Foreskin fibroblast (primary cell): ENCODE results near the gene KHDC1L.

DNA sequence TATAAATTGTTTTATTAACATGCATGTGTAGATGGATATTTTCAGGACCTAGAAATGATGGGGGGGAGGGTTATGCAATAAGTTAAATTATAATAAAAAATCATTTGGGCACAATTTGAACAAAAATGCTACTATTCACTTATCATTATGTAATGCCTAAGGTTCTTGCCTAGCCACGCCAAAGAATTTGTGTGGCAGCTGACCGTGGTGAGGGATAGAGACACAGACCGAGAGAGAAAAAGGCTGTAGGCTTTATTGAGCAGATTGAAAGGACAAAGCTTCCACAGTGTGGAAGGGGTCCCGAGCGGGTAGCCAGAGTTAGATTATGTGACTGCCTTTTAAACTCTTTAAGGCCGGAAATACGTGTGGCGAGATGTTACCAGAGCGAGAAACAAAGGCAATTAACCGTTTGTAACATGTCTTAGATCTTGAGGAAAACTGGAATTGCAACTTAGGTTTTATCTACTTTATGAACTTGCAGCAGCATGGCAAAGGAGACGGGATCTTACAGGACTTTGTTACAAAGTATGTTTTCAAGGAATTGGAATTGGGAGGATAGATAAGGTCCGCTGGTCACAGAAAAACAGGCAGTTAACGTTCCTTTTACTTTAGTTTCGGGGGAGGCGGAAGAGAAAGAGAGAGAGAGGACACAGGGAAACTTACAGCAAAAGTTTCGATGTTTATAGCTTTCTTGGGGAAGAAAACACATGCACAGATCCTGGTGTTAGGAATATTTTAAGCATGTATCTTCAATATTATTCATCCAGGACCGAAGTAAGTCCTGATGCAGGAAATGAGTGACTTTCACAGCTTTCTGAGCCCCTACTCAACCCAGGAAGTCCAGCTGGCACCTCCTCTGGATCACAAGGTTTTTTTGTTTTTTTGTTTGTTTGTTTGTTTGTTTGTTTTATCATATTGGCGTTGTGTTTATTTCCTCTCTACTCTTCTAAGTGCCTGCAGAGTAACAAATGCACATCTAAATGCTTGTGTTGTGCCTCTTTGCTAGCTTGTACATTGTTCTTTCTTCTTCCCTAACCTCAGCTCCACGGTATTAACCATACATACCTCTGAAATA is 594.7 kb upstream of the ADGRB3 start:
- RRBS = no CpG with 5 or more reads among the region's 19 CpGs

DNA sequence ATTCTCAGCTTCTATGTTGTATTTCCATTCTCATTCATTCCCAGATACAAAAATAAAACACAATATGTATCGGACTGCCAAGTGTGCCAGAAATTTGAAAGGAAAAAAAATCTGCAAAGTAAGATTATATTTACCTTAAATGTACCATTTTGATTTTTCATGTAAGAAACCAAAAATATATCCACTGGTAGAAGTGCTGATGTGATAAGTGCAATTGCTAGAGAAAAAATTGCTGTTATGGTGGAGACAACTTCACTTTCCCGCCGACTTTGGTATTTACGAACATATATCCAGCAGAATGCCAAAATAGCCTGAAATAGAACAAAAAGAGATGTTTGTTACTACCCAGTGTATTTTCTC is 6.7 kb downstream of the LMBRD1 start:
- RRBS = no CpG with 5 or more reads among the region's 4 CpGs

- RRBS = 2% methylated on average over 41 of the region's 91 CpGs
Observed at GRCh38 chr6:69866745-69868013, 823 bp downstream of the COL19A1 start.

DNA sequence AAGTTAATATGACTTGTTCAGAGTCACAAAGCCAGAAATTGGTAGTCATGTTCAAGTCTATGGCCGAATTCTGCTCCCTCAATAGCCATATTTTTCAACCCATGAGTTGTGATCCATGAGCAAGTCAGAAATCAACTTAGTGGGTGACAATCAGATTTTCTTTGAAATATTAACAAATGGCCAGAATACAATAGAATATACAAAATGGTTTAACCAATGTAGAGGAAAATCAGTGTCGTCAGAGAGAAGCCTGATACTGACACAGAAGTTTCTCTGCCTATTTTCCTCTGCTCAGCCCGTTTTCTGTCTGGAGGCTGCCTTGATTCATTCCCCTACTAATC is 217.9 kb downstream of the COL19A1 start:
- RRBS = no CpG with 5 or more reads among the region's 3 CpGs

DNA sequence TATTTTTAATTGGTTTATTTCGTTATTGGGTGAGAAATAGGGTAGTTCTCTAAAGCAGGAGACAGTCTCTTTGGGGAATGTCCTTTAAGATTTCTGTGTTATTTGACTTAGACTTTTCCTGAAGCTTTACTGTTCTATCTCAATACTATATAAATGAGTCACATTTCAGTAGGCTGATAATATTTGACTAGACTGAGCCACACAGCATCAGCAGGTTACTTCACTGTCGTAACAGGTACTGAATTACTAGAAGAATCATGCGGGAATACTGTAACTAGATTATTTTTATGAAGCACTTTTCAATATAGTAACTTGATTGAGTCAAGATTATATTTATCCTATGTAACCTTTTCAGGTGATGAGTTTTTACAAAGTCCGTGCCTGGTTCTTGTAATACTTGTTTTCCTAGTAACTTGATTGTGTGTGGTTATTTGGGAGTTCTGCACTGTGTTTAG is 1.5 kb downstream of the SMAP1 start:
- RRBS = no CpG with 5 or more reads among the region's 4 CpGs

DNA sequence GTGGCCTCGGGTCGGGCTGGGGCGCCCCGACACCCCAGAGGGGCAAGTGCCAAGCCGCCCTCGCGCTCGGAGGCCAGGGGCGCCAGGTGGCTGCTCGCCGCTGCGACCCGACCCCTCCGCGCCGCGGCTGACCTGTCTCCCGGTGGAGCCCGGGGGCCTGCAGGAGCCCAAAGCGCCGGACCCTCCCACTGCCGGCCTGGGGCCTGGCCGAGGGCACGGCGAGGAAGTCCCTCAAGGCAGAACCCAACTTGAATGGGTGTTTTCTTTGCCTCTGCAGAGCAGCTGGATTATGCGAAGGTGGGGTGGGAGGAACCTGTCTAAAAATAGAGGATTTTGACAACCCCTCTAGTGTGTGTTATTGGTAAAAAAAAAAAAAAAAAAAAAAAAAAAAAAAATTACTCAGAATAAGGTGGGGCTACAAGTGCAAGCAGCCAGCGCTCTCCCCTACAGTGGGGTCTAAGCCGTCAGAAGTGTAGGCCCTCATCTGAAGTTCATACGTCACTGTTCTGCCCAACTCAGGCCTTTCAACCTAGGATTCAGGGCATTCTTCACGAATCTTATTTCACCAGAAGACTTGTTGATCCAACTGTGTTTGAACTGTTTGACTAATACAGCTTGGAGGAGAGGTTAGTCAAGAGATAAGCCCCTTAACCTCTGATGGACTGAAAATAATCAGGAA is 714 bp downstream of the OGFRL1 start:
- RRBS = no CpG with 5 or more reads among the region's 30 CpGs

- RRBS = no CpG with 5 or more reads among the region's 5 CpGs
Observed at GRCh38 chr6:71367591-71368296, 79.1 kb downstream of the OGFRL1 start.

- RRBS = no CpG with 5 or more reads among the region's 1 CpG
Observed at GRCh38 chr6:71375559-71376249, 87.1 kb downstream of the OGFRL1 start.

- RRBS = no CpG with 5 or more reads among the region's 4 CpGs
Observed at GRCh38 chr6:71407364-71408185, 119.0 kb downstream of the OGFRL1 start.

- RRBS = 4% methylated on average over 36 of the region's 105 CpGs
Observed at GRCh38 chr6:72182117-72183477, 296.2 kb downstream of the RIMS1 start.

- RRBS = no CpG with 5 or more reads among the region's 6 CpGs
Observed at GRCh38 chr6:72313438-72313801, 308.4 kb upstream of the KCNQ5 start.

DNA sequence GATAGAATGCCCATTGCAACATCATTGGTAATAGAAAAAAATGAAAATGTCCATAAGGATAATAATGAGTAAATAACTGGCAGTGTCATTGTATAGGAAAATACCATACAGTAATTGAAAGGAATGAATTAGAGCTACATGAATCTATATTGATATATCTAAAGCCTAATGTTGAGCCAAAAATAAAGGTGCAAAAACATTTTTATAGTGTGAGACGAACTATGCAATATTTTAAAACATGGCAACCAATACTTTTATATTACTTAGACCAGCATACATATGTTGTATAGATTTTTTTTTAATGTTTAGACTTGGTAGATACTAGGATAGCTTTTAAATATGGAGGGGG is 26.4 kb downstream of the KCNQ5 start:
- RRBS = no CpG with 5 or more reads among the region's 1 CpG

- RRBS = no CpG with 5 or more reads among the region's 8 CpGs
Observed at GRCh38 chr6:73225283-73225700, at the start of gene KHDC1L. Gene KHDC1L, minus strand, starts transcription at chr6:73225496.

GRCh38 chr6:73505988-73506326 is 14.9 kb downstream of the EEF1A1 start:
- RRBS = no CpG with 5 or more reads among the region's 9 CpGs

DNA sequence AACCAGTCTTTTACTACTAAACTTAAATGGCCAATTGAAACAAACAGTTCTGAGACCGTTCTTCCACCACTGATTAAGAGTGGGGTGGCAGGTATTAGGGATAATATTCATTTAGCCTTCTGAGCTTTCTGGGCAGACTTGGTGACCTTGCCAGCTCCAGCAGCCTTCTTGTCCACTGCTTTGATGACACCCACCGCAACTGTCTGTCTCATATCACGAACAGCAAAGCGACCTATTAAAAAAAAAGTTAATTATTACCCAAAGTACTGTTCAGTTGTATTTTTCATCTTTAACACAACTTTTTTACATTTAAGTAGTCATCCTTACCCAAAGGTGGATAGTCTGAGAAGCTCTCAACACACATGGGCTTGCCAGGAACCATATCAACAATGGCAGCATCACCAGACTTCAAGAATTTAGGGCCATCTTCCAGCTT is 3.1 kb downstream of the EEF1A1 start:
- RRBS = no CpG with 5 or more reads among the region's 4 CpGs

DNA sequence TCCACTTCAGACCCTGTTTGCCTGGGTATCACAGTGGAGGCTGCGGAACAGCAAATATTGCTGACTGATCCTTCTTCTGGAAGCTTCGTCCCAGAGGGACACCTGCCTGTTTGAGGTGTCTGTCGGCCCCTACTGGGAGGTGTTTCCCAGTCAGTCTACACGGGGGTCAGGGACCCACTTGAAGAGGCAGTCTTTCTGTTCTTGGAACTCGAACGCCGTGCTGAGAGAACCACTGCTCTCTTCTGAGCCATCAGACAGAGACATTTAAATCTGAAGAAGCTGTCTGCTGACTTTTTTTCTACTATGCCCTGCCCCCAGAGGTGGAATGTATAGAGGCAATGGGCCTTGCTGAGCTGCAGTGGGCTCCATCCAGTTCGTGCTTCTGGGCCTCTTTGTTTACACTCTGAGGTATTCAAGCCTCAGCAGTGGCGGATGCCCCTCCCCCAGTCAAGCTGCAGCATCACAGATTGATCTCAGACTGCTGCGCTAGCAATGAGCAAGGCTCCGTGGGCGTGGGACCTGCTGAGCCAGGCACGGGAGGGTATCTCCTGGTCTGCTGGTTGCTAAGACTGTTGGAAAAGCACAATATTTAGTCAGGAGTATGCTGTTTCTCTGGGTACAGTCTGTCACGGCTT is 526.7 kb downstream of the CD109 start:
- RRBS = no CpG with 5 or more reads among the region's 14 CpGs

DNA sequence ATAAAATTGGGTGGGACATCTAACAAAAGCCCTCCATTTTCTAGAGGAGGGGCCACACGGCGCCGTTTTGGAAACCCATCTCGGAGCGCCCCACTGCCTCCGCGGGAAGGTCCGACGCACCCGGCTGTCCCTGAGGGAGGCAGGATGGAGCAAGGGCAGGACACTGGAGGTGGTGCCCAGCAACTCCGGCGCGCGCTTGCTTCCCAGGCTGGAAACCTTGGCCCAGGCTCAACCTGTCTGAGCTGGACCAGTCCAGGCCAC is 4.1 kb downstream of the COL12A1 start:
- RRBS = 77% methylated on average over 2 of the region's 14 CpGs

GRCh38 chr6:75202528-75203048 is 3.3 kb downstream of the COL12A1 start:
- RRBS = no CpG with 5 or more reads among the region's 16 CpGs

DNA sequence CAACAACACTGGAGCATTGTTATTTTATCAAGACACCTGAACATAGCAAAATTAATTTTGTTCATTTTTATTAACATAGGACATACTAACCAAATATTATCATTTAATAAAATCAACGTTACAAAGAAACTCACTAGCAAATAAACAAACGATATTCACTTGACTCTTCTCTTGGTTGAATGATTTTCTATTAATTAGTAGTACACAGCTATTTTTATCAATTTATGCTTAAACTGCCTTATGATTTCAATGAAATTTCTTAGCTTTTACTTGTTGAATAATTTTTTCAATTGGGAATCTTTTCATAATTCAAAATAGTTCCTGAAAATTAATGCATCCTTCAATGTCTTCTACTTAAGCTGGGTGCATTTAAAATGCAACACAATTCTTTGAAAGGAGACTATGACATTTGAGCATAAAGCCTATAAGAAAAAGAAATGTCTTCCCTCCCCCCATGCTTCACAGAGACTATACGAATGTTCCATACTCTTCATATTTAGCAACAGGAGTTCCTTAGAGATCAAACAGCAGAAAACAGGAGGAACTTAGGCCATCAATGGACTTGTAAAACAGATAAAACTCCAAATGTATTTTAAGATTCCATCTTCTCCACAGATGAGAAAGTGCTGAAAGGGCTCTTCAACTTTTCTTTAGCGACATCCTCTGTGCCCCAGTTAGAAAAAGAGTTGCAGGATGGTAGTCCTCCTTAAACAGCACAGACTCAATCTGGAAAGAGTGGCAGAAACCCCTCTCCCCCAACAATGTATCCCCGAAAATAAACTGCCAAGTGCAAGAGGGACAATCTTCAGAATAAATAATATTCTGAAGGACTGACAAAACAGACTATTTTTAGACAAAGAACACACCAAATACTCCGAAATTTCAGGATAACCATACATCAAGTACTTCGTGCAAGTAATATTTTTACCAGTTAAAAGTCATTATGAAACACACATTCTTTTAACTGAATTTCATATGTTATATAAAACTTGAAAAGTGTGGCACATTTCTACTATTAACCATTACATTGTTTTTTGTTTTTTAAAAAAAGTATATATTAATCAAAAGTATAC is 10.3 kb upstream of the COX7A2 start:
- RRBS = no CpG with 5 or more reads among the region's 7 CpGs

GRCh38 chr6:75334152-75335020 is 49.8 kb upstream of the TMEM30A start:
- RRBS = no CpG with 5 or more reads among the region's 4 CpGs